ENCODE measurements around a stretch of chr13.

DNA sequence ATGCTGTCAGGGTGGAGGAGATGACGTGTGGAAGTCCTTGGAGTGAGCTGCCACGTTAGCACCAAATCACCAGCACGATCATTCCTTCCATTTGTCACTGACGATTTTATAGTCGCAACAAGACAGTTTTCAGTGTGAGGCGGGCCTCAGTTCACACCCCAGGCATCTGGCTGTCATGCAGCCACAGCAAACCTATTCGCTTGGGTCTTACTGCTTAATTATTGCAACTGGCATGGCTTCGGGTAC, 158.8 kb downstream of the KATNAL1 start:
- PRO-cap = no peak

DNA sequence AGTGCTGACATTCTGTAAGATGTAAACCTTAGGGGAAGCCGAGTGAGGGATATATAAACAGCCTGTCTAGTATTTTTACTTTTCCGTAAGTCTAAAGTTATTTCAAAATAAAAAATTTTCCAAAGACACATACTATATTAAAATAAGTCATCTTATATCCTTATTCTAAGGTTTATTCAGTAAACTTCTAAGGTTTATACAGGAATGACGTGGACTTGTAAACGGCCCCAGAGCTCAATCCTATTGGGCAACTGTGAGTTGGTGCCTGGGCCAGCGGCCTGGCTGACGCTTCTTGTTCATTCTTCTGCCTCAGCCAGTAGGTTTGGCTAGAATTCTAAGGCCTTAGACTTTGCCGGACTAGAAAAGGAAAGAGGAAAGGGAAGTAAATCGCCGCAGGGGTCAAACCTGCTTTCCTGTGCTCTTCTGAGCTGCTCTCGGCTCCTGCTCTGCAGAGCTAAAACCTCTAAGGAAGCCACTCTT, 33.6 kb upstream of the UBE2L5 start:
- PRO-cap = no peak

GRCh38 chr13:30421118-30421502, 1.2 kb upstream of the UBE2L5 start:
- PRO-cap = bidirectional peak, plus-strand start at chr13:30421316, minus-strand start at chr13:30421208

- PRO-cap = no peak
Measured at GRCh38 chr13:30516874-30517366, 51.2 kb upstream of the HMGB1 start.

DNA sequence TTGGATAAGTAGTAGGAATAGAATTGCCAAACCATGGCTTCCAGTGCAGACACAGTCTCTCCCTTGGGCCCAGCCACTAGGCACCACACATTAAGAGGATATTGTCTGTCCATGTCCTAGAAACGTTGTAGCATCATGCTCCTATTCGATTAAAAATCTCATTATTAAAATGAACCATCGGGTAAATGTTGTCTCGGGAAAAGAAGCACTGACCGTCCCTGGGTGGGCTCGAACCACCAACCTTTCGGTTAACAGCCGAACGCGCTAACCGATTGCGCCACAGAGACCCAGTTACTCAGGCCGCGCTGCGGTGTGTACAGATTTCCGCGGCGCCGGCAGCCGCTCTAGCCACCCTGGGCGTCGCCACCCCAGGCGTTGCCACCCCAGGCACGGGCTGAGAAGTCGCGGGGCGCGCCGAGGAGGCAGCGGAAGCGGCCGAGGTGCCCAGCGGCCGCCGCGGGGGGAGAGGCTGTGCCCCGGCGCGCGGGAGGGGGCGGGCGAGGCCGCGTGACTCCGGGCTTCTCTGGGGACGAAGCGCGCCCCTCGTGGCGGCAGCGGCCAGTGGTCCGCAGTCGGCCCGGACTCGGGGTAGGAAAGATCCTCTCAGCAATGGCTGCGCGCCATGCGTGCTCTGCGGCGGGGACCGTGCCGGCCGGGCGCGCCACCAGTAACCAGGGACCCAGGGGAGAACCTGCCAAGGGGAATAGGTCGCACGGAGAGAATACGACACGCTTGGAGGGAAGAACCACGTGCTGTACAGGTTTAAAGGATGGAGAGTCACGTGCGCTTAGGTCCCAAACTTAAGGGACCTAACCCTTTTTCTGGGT, 56.2 kb downstream of the USPL1 start:
- PRO-cap = bidirectional peak, plus-strand start at position 571 of the sequence, minus-strand start at position 293 of the sequence

GRCh38 chr13:30714504-30715371, 20.6 kb upstream of the ALOX5AP start:
- PRO-cap = no peak

DNA sequence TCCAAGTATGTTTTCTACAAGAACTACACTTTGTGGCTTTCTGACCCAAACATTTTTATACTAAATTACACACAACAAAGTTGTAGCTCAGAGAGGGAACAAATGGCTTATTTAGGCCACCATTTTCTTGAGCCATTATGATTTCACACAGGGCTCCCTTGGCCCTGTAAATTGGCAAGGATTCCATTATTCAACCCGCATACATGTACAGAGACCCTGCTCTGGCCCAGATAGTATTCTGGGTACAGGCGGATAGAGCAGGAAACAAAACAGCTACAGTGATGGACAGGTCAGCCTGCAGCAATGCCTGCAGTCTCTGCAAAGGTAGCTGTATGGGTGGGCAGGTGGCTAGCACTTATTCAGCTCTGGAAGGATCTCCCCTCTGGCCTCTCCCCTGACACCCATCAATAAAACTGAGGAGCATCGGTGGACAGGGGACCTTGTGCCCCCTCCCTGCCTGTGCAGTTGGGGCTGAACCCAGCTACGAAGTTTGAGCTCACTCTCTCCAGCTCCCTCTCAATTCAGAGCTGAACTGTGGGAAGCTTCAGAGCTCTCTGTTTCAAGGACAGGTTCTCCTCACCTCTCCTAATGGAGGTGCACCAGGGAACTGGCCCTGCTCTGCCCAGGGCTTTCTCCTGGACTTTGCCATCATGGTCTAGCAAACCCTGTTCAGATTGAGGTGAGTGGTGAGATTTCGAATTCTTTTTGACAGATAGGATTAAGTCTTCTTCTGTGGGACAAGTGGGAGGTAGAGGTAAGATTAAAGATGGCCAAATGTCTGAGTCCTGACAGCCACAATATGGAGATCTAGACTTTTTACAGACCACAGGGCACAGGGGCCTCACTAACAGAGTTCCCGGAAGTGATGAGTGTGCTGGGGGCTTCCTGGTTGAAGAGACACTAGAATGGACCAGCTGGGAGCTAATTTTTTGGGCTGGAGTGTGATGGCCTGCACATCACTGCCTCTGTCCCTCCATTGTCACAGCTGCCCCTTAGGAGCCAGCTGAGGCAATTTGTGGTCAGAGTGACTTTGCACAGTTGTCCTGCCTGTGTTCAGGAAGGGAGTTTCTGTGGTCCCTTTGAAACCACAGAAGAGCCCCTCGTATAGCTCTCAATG, 1.7 kb downstream of the ALOX5AP start:
- PRO-cap = no peak

- PRO-cap = no peak
Measured at GRCh38 chr13:30737842-30738493, 2.6 kb downstream of the ALOX5AP start.

DNA sequence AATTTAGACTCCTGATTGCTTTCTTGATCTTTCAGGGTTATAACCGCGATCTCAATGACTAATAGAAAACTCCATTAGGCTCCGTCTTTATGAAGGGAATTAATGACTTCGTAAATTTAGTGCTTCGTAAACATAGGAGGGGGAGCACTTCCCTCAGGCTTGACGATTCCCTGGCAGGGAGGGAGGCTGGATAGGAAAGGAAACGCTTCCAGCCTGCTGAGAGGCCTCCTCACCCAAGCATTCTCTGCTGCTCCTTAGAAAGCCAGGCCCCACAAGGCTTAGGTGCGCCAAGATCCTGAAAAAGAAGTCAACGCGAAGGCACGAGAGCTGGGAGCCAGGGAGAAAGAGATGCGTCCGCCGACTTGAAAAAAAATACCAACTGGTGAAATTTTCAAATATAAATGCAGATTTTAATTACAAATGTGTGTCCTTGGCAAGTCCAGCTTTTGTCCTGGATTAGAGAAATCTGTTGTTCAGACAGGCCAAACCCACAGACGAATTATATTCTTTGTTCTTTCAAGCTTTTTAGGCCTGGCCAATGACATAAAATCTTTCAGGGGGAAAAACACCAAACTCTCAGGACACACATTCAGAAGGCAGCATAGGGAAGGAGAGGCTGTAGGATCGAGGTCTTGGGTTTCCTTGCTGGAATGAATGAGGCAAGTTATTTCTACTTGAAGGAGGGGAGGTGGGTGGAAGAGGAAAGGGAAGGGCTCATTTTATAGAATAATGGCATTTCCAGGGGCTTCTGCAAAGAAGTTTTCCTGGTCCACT, 64.1 kb downstream of the ALOX5AP start:
- PRO-cap = no peak

DNA sequence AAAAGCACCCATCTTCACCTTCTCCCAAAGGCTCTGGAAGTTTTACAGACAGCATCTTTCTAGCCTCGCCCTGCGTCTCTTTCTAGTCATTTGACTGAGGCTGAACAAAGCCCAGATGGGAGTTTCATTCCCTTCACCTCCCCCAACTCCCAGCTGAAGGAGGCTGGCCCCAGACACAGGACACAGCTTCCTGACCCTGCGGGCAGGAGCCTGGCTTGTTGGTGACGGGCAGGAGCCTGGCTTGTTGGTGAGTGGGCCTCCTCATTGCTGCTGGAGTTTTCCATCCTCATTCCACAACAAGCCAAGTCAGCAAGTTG, 74.8 kb downstream of the ALOX5AP start:
- PRO-cap = no peak

- PRO-cap = no peak
Measured at GRCh38 chr13:30868756-30869220, 37.3 kb upstream of the MEDAG start.

DNA sequence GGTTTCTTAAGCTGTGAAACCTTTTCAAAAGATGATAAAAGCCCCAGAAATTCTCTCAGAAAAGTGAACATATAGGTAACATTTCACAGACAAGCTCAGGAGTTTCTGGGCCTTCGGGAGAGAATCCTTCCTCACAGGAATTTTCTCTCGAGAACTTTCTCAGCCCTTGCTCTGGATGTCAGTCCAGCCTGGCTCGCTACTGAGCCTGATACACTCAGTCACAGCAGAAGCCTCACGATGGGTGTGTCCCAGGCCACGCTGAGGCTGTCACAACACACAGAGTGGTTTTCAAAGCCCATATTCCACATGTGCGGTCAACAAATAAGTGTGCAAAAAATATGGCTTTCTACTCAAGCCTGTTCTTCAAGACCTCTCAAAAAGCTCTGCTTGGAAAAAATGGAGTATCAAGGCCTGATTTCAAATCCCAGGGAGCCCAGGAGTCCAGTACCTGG, 31.5 kb upstream of the MEDAG start:
- PRO-cap = no peak

DNA sequence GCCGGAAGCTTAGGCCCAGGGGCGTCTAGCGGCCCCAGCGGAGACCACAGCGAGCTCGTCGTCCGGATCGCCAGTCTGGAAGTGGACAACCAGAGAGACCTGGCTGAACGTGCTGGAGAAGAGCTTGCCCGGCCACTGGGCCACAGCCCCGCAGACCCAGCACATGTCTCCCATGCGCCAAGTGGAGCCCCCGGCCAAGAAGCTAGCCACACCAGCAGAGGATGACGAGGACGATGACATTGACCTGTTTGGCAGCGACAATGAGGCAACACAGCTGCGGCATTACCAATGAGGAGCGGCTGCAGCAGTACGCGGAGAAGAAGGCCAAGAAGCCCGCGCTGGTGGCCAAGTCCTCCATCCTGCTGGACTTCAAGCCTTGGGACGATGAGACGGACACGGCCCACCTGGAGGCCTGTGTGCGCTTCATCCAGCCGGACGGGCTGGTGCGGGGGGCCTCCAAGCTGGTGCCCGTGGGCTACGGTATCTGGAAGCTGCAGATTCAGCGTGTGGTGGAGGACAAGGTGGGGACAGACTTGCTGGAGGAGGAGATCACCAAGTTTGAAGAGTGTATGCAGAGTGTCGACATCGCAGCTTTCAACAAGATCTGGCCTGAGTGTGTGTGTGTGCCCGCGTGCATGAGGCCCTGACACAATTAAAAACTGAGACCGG, 78.7 kb upstream of the FRY start:
- PRO-cap = no peak

GRCh38 chr13:32425877-32426512, 1.9 kb downstream of the N4BP2L1 start:
- PRO-cap = no peak

DNA sequence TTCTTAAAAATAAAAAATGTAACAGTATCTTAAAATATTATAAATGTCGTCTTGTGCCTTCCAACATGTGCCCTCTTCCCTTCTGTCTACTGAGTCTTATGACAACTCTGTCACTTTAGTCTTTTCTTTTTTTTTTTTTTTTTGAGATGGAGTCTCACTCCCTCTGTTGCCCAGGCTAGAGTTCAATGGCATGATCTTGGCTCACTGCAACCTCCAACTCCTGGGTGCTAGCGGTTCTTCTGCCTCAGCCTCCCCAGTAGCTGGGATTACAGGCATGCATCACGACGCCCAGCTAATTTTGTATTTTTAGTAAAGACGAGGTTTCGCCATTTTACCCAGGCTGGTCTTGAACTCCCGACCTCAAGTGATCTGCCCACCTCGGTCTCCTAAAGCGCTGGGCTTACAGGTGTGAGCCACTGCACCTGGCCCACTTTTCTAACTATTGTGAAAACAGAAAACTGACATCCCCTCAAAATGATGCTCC, 37.8 kb downstream of the N4BP2L2 start:
- PRO-cap = no peak

- PRO-cap = no peak
Measured at GRCh38 chr13:32745775-32746217, 159.5 kb downstream of the PDS5B start.

- PRO-cap = no peak
Measured at GRCh38 chr13:32762788-32763811, 176.8 kb downstream of the PDS5B start.

GRCh38 chr13:32772132-32772873, 186.1 kb downstream of the PDS5B start:
- PRO-cap = no peak

- PRO-cap = no peak
Measured at GRCh38 chr13:33270884-33271566, 14.5 kb downstream of the STARD13 start.

GRCh38 chr13:33325177-33325684, 39.7 kb upstream of the STARD13 start:
- PRO-cap = no peak

Data from endodermal cell (in vitro differentiated cells).